ENCODE results near the genes TOMM20 and GPR137B.

GRCh38 chr1:234869533-234870223 lies 259.0 kb downstream of the TOMM20 start:
- PRO-cap, 2 experiments = no peak in any of the 2 experiments

GRCh38 chr1:234875258-234876078 lies 253.2 kb downstream of the TOMM20 start:
- PRO-cap, 2 experiments = peak in 1 of 2 experiments; most common plus-strand start chr1:234875913 (in 1)

- PRO-cap, 2 experiments = no peak in any of the 2 experiments
Measured at GRCh38 chr1:234926804-234927368, 201.8 kb downstream of the TOMM20 start.

DNA sequence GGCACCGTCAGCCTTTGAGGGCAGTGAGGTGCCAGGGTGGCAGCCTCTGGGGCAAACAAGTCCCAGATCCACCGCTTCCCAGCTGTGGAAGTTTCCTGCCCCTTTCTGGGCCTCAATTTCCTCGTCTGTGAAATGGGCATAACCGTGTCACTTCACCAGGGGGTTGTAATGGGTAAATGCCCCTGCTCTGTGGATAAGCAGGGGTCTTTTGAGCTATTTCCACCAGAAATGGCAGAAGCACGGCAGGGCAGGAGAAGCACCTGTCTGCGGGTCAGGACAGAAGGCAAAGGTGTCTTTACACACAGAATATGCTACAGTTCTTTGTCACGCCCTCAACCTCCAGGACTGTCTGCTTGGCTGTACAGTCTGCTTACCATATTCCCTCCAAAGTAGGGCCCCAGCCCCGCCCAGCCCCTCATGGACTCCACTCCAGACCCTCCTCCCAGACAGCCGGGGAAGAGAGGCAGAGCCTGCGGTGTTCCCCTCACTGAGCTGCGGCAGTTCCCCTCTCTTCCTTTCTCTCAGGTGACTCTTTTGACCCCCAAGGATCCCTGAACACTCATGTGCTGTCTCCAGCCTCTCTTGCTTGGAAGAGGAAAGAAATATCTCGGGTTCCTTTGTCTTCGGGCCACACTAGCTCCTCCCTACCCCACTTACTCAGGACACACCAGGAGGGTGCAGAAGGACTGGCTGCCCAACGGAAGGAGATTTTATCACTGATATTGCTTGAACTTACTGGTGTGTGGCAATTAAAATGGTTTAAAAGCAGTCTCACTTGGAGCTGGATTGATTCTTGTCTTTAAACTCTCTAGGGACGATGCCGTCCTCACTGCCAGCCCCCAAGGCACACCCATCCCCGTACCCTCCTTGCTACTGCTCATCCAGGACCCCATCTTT lies 169.9 kb downstream of the TOMM20 start:
- PRO-cap, 2 experiments = no peak in any of the 2 experiments

DNA sequence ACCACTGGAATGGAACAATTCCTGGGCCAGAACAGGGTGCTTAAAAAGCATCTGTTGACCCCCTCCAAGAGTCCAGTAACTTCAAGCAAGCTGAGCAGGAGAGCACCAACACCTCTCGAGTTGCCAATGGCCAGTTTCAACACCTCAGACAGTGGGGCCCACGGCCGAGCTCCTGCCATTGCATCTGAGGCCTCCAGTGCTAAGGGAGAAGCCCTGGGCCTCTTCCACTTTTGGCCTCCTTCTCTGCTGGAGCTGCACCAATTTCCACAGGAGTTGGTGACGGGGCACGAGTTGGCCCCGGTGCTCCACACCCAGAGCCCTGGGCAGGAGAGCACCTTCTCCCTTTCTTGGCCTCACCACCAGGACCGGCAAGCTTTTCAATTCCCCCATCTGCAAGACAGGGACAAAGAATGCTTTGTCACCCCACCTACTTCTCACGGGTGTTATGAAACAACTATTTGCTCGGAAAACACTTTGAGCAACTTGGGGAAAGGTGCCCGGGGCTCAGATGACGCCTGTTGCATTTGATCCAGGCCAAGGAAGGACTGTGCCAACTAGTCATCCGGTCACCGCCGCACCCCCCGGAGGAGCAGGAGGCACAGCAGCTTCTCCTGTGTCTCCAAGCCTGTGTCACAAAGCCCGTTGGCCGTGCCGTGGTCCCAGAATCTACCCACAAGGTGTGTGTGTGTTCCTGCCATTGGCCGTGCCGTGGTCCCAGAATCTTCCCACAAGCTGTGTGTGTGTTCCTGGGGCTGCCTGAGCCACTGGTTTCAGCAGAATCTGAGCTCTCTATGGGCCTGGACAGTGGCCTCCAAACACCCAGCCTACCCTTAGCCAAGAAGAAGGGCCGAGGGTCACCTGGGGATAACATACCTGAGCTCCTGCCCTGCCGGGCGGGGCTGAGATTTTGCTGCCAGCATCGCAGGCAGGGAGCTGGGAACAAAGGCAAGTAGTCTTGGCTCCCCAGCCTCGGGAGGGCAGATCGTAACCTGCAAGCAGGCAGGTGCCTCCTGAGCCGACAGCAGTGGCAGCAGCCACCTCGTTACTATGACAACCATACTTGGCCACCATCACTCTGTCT lies 55.1 kb downstream of the TOMM20 start:
- PRO-cap, 2 experiments = peak in 2 of 2 experiments; most common plus-strand start position 635 of the sequence (in 1); most common minus-strand start position 349 of the sequence (in 2)

GRCh38 chr1:235128410-235129345 lies at the start of gene TOMM20:
TSS of gene TOMM20 (minus strand) at chr1:235128837.
- PRO-cap, 2 experiments = peak in 2 of 2 experiments; most common plus-strand start chr1:235129023 (in 2); most common minus-strand start chr1:235128837 (in 2)

DNA sequence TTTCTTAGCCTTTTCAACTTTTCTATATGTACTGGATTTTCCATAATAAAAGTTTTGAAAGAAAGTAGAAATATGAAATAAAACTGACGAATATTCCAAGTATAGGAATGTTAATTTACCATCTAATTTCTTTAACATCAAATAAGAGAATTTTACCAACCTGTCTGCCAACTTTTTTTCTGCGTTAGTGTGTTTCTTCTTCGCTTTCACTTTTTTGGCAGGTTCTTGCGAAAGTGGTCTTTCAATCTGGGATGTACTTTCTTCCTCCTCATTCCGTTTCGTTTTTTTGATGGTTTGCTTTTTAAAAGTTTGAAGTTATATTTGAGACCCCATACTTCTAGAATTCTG lies 725 bp downstream of the RBM34 start:
- PRO-cap, 2 experiments = no peak in any of the 2 experiments

DNA sequence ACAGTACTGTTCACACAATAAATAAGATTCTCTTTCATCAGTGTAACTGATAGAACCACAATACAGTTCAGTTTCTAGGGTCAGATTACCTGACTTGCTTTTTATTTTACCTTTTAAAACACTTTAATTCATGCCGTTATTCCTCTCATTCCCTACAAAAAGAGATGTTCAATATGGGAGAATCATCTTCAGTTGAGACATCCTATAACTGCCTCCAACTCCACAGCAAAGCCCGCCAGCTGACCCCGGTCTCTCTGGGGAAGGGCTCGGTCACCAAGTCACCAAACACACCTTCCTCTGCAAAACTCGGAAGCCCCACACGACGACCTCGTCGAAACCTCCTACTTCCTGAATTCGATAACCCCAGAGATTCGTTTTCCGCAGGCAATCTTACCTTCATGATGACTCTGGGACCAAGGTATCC lies 1.4 kb downstream of the ARID4B start:
- PRO-cap, 2 experiments = no peak in any of the 2 experiments

GRCh38 chr1:235423189-235423679 lies 56.0 kb downstream of the TBCE start:
- PRO-cap, 2 experiments = no peak in any of the 2 experiments

GRCh38 chr1:235458408-235459075 lies 45.7 kb downstream of the B3GALNT2 start:
- PRO-cap, 2 experiments = no peak in any of the 2 experiments

- PRO-cap, 2 experiments = no peak in any of the 2 experiments
Measured at GRCh38 chr1:235632588-235632874, 17.1 kb downstream of the GNG4 start.

GRCh38 chr1:235818803-235819196 lies 47.9 kb downstream of the LYST start:
- PRO-cap, 2 experiments = no peak in any of the 2 experiments

- PRO-cap, 2 experiments = no peak in any of the 2 experiments
Measured at GRCh38 chr1:235845608-235846215, 21.0 kb downstream of the LYST start.

- PRO-cap, 2 experiments = no peak in any of the 2 experiments
Measured at GRCh38 chr1:235878289-235878817, 11.6 kb upstream of the LYST start.

GRCh38 chr1:235883158-235884006 lies 16.7 kb upstream of the LYST start:
- PRO-cap, 2 experiments = no peak in any of the 2 experiments

- PRO-cap, 2 experiments = no peak in any of the 2 experiments
Measured at GRCh38 chr1:235985325-235985655, 79.6 kb downstream of the NID1 start.

- PRO-cap, 2 experiments = no peak in any of the 2 experiments
Measured at GRCh38 chr1:236045411-236045717, 19.5 kb downstream of the NID1 start.

GRCh38 chr1:236129165-236129900 lies 13.0 kb upstream of the GPR137B start:
- PRO-cap, 2 experiments = no peak in any of the 2 experiments

DNA sequence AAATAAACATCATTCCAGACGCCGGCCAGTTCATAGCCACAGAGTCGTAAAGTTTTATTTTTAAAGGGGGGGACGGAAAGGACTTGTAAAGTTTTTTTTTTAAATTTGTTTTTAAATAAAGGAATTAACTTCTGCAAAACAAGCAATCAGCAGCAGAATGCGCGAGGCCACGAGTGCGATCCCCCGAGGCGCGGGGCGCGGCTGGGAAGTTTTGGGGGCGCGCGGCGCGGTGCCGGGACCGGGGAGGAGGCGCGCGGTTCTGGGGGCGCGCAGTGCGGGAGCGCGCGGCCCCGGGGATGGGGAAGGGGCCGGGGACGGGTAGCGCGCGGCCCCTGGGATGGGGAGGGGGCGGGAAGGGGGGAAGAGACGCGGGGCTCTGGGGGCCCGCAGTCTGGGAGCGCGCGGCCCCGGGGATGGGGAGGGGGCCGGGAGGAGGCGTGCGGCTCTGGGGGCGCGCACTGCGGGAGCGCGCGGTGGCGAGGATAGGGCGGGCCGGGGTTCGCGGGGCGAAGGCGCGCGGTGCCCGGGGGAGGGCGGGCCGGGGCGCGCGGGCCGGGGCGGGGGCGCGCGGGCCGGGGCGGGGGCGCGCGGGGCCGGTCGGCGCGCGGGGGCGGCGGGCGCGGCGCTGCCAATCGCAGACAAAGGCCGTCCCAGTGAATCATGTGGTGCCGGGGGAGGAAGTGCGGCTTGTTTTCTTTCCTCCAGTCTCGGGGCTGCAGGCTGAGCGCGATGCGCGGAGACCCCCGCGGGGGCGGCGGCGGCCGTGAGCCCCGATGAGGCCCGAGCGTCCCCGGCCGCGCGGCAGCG lies at the start of gene GPR137B:
Gene GPR137B, plus strand, starts transcription at position 690 of the 807 bp plus-strand sequence.
- PRO-cap, 2 experiments = peak in 2 of 2 experiments; most common plus-strand start position 704 of the sequence (in 2)

DNA sequence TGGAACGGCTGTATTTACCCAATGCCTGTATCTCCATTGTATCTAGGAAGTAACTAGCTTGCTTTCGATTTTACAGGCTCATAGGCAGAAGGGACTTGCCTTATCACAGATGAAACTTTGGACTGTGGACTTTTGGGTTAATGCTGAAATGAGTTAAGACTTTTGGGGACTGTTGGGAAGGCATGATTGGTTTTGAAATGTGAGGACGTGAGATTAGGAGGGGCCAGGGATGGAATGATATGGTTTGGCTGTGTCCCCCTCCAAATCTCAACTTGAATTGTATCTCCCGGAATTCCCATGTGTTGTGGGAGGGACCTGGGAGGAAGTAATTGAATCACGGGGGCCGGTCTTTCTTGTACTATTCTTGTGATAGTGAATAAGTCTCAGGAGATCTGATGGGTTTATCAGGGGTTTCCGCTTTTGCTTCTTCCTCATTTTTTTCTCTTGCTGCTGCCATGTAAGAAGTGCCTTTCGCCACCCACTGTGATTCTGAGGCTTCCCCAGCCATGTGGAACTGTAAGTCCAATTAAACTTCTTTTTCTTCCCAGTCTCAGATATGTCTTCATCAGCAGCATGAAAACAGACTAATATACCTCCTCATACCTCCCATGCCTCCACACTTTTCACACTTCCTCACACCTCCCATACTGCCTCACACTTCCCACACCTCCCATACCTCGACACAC lies 21.0 kb downstream of the GPR137B start:
- PRO-cap, 2 experiments = no peak in any of the 2 experiments